Skin of body (tissue), 2 donors: ENCODE measurements around a stretch of chrX.

- RAMPAGE, long total RNA = no peak
These were observed 4.3 kb upstream of the RENBP start for GRCh38 chrX:153948457-153949367.

GRCh38 chrX:153967225-153968008, 4.2 kb downstream of the HCFC1 start:
- RAMPAGE, long total RNA = no peak

DNA sequence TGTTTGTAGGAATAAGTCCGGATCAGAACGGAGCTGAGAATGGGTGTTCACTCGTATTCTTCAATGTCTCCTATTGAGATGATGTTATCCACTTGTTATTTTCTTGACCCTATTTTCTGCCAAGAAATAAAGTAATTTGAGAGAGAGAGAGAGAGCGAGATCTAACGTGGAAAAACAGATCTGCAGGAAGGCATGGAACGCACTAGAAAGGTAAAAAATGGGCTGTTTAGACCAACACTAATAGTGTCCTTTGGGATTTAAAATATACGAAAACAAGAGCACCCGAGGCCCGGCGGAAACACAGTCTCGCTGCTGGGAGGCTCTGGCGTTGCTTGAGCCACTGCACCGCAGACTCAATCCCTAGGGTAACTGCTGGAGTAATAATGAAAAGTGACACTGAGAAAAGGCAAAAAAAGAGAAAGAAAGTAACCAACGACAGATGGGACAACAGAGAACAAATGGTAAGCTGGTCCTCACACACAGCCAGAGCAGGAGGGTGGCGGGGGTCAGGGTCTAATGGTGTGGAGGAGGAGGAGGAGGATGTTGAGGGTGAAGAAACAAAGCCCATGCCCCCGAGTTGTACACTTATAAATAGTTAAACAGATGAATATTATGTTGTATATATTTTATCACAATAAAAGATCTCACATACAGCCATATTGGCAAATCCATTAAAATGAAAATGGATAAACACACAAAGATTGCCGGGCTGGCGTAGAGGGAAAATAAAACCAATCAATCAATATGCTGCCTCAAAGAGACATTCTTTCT, 15.4 kb downstream of the IRAK1 start:
- RAMPAGE, long total RNA = no peak

DNA sequence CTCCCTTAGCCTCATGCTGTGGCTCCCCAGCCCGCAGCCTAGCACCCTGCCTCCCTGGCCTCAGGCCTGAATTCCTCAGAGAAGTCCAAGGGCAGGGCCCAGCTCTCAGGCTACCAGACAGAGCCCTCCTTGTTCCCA, 7.1 kb downstream of the IRAK1 start:
- RAMPAGE, long total RNA = no peak

- RAMPAGE, long total RNA = no peak
These were observed 974 bp downstream of the IRAK1 start for GRCh38 chrX:154018788-154019068.

GRCh38 chrX:154350703-154351576, 23.5 kb downstream of the FLNA start:
- RAMPAGE, long total RNA = no peak

DNA sequence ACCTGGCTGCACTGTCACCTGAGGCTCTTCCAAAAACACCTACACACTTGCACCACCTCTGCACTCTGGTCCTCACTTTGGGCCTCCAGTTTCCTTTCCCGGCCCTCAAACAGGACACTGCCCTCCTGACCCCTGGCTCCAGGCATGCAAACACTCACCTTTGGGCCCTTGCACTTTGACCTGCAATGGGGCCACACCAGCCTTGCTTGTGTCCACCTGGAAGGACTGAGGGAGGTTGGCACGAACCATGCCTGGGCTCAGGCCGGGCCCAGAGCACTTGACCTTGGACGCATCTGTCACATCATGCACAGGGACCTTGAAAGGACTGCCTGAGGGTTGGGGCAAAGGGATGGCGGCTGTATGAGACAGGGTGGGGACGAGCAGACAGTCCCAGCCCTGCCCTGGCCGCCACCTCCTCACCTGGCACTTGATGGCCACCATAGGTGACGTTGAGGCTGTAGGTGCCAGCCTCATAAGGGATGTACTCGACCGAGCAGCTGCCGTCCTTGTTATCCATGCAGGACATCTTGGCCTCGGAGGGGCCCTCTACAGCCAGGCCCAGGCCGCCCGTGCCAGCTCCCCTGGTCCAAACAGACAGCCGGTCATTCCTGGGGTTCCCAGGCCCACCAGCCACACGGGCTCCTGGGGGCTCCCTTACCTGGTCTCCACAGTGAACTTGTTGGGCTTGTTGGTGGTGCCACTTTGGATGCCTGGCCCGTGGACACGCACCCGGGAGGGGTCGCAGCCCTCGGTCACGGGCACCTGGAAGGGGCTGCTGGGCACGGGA, 15.4 kb downstream of the FLNA start:
- RAMPAGE, long total RNA = no peak

GRCh38 chrX:154368513-154369302, 5.7 kb downstream of the FLNA start:
- RAMPAGE, long total RNA = no peak

DNA sequence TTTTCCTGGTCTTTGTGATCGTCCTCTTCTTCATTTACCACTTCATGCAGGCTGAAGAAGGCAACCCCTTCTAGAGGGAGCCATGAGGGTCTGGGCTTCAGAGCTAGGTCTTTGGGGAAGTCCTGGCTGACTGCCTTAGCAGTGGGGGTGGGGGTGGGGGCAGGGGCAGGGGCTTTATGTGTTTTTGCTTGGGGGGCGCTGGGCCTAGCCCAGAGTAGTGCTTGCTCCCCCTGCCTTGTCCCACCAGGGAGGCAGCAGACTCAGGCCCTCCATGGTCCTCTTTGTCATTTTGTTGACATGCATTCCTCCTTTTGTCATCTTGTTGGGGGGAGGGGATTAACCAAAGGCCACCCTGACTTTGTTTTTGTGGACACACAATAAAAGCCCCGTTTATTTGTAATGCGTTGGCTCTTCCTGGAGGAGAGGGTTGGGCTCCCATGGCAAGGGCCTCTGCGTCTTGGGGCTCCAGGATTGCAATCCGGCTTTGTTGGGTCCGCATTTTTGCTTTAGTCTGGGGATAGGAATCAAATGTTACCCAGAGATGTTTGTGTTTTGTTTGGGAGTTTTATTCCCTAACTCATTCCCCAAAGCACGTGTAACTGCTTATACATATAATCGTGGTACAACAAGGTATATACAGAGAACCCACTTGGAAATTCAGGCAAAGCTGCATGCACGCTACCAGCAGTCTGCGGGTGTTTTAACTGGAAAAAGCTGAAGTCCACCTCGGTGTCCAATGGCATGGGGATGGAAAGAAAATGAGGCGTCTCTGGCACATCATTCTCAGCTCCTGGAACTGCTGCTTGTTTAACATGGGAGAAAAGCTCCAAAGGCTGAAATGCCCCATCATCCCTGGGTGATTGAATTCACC, 2.3 kb downstream of the EMD start:
- RAMPAGE, long total RNA = no peak

DNA sequence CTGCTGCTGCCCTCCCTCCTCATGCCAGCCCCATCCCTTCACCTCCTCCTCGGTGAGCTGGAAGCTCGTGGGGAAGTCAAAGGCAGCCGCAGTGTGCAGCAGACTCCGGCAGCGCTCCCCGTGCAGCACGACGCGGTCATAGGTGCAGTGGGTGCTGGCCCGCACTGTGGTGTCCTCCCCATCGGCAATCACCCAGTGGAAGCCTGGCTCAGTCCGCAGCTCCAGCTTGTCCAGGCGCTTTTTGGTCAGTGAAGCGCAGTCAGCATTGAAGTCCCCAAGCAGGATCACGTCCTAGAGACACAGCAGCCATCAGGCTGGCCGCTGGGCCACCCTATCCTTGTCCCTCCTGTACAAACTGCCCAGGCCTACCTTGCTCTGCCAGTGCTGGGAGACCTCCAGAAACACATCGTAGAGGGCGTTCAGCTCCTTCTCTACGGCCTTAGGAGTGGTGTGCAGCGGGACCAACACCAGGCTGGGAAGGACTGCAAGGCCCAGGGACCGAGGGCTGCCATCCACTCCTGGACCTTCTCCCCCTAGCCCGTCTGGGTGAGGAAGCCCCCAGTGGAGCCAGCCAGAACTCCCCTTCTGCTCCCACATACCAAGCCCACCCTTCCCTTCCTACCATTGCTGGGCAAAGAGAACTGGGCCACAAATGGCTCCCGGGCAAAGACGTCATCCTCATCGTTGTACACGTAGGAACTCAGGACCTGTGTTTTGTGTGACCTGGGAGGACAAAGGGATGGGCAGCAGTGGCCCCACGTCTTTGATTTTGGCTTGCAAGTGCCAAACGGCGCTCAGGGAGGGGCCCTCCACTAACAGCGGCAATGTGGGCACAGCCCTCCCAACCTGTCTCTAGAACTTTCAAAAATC, 5.0 kb downstream of the RPL10 start:
- RAMPAGE, long total RNA = no peak

GRCh38 chrX:154419269-154420572, 8.4 kb downstream of the TAFAZZIN start:
- RAMPAGE, long total RNA = no peak

GRCh38 chrX:154459734-154460828, 2.0 kb downstream of the PLXNA3 start:
- RAMPAGE, long total RNA = no peak

DNA sequence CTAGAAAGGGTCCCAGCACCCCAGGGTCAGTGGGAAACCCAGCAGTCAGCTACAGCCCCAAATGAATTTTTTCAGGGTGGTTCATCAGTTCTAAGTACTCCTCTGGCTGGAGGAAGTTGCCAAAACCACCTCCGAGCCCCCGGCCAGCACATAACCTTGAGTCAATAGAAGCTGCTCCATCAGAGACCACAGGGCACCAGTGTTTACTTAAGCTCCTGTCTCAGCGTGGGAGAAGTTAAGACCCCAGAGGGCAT, 18.3 kb downstream of the GAB3 start:
- RAMPAGE, long total RNA = no peak

DNA sequence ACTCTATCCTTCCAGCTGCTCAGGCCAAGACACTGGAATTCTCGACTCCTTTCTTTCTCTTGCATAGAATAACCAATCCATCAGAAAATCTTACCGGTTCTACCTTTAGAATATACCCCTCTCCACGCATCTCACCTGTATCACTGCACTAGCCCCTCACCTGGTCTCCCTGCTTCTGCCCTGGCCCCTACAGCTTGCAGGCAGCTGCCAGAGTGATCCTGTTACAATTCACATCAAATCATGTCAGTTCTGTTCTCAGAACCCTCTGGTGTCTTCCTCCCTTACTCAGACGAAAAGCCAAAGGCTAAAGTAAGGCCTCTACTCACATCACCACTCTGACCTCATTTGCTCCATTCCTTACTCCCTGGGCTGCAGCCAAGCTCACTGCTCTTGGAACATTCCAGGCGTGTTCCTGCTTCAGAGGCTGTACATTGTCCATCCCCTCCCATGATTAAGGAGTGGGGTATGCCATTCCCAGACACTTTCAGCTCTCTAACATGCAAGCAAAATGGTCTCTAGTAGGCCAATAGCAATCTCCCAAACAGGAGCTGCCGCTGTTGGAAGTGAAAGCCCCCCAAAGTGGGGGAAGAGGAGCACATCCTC, 15.3 kb downstream of the GAB3 start:
- RAMPAGE, long total RNA = no peak

DNA sequence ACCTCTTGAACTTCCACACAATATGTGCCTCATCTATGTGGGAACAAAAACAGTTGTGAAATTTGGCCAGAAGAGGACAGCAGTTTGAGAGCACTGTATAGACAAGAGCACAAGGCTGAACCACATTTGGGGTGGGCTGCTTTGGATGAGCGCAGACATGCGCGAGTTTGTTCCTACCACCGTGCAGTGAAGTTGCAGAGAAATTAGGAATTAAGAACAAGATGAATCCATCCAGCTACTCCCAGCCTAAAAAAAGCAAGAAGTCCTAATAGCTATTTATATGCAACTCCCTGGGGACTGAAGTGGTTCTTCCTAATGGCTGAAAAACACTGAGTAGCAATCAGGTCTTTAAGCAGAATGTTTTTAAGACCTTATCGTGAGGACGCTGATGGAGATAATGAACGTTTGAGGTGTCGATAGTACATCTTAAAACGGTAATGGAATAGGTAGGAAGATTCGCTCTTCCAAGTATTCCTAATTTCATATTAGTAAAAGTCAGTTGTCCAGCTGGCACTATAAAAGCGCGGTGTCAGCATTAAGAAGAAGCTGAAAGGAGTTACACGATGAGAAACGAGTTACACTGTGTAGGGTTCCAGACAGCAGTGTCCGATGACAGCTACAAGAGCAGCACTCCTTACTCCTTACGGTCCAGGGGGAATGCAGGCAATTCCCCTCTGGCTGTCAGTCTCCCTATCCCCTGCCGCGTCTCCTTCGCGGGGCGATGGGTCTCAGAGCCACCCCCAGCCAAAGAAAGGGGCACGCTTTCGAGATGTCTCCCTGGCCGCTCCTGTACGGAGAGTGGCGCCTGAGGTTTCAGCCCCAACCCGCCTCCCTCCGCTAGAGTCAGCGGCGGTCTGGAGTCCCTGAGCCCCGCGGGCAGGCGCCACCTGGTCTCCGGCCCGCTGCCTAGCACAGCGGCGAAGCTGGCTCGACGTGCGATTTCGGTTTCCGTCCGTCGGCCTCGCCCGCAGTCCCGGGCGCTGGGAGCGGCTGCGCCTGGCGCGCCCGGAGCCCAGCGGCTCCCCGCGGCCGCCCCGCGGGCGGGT, 691 bp downstream of the GAB3 start:
- RAMPAGE, long total RNA = no peak

DNA sequence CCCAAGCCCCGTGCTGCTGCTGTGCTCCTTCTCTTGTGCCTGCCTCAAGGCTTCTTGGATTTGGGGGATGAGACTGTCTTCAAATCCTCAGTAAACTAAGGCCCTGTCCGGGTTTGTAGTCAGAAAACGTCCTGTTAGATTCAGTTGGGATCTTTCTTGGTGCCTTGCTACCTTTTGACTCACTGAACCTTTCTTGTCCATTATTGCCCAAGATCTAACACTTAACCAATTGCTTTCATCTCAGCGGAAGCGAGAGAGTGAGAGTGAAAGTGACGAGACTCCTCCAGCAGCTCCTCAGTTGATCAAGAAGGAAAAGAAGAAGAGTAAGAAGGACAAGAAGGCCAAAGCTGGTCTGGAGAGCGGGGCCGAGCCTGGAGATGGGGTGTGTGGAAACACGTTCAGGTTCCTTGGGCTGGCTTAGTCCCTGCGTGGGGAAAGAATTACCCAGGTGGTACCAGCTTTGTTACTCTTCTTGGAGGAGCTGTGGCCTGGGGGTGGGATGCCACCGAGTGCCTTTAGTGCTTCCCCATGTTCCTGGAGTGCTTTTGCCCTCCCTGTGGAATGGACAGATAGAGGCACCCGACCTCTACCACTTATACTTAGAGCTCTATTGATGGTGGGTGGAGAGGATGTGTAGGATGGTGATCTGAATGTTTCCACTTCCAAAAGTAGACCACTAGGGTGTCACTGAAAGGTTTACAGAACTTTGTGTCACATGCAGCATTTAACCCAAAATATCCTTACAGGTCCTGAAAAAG, 13.5 kb downstream of the DKC1 start:
- RAMPAGE, long total RNA = no peak

DNA sequence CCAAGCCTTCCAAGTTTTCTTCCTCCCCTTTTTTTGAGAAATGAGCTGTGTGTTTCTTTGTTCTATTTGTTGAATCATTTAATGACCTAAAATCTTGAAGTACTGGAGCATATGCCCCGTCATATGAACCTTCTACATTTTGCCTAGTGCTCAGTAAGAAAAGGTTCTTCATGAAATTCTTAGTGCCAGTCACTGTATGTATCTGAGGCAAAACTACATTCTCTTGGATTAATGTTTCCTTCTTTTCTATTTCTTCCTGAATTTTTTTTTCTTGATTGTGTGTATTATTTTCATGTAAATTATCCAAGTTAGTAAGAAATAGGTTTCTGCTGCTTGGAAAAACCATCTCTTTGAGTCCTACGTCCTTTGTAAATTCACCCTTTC, 43.7 kb downstream of the F8A1 start:
- RAMPAGE, long total RNA = no peak

DNA sequence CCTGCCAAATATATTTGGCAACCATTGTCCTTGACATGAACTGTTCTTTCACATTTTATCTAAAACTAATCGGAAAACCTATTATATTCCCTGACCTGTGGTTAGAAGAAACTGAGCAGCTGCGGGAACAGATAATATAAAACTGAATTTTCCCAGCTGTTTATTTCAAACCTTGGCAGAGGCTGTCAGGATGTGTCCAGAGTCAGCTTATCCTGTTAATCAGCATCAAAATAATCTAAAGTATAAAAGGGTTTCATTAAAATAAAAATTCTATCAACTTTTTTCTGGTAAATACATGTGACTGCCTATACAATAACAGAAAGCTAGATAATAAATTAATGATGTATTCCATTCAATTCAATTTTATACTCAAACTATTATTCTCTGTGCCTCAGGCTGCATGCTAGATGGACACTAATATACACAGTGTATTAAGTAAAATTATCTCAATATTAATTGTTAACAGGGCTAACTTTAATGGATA, 12.2 kb downstream of the F8 start:
- RAMPAGE, long total RNA = no peak

DNA sequence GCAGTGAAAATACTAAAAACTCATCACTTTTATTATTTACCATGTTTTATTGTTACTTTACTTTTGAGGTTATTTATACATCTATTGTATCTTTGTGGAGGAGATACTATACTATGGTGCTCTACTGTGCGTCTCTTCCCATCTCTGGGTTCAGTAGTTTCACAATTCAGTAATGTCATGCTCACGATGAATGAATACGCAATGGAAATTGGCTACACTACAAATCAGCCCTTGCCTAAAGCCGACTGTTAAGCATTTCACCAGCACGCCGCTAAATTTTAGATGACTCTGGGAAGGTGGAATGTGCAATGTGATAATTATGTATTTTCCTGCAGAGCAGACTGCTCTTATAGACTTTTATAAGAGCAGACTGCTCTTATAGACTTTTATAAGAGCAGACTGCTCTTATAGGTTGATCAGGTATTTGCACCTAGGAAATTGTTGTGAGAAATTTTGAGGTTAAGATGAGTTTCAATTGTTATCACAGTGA, 1.1 kb downstream of the FUNDC2 start:
- RAMPAGE, long total RNA = no peak

GRCh38 chrX:155068037-155068544, 2.8 kb downstream of the CMC4 start:
- RAMPAGE, long total RNA = no peak